Epithelial cell of esophagus (primary cell): ENCODE results near the gene BSND.

- RRBS, result no CpG with 5 or more reads among the region's 26 CpGs
Observed at GRCh38 chr1:53145613-53146600, 3.5 kb upstream of the SLC1A7 start.

- RRBS, result no CpG with 5 or more reads among the region's 9 CpGs
Observed at GRCh38 chr1:53196040-53196471, 568 bp upstream of the CPT2 start.

GRCh38 chr1:53327160-53327561 is 709 bp downstream of the LRP8 start:
- RRBS, result 2% methylated on average over 10 of the region's 39 CpGs

DNA sequence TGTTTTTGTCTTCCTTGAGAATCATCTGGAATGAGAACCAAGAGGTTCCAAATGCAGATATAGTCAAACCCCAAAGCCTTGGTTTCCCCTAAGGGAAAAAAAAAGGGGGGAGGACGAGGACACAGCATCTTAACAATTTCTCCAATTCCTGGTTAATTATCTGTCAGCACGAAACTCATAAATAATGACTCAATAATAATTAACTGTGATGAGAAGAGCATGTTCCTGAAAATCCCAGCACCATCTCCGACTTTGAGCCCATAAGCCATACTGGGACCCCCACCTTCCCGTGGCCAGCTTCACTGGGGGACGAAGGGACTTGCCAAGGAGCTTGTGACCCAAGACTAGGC is 2.1 kb downstream of the GLIS1 start:
- RRBS, result no CpG with 5 or more reads among the region's 5 CpGs

DNA sequence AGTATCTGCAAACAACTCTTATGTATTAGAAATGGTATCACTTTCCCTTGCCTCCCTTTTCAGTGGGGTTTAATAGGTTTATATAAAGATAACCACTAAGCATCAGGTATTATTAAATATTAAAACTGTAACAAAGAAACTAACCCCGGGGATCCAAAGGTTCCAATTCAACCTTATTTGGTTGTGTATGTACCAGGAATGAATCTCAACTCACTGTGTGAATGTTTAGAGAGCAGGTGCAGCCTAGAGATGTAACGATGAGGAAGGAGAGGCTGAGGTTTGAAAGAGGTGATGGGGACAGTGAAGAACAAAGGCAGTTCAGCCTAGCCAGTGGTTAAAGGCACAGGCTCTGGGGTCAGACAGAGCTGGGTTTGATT is 579 bp downstream of the YIPF1 start:
- RRBS, result no CpG with 5 or more reads among the region's 2 CpGs

- RRBS, result no CpG with 5 or more reads among the region's 11 CpGs
Observed at GRCh38 chr1:54204831-54205458, 5.0 kb downstream of the MRPL37 start.

DNA sequence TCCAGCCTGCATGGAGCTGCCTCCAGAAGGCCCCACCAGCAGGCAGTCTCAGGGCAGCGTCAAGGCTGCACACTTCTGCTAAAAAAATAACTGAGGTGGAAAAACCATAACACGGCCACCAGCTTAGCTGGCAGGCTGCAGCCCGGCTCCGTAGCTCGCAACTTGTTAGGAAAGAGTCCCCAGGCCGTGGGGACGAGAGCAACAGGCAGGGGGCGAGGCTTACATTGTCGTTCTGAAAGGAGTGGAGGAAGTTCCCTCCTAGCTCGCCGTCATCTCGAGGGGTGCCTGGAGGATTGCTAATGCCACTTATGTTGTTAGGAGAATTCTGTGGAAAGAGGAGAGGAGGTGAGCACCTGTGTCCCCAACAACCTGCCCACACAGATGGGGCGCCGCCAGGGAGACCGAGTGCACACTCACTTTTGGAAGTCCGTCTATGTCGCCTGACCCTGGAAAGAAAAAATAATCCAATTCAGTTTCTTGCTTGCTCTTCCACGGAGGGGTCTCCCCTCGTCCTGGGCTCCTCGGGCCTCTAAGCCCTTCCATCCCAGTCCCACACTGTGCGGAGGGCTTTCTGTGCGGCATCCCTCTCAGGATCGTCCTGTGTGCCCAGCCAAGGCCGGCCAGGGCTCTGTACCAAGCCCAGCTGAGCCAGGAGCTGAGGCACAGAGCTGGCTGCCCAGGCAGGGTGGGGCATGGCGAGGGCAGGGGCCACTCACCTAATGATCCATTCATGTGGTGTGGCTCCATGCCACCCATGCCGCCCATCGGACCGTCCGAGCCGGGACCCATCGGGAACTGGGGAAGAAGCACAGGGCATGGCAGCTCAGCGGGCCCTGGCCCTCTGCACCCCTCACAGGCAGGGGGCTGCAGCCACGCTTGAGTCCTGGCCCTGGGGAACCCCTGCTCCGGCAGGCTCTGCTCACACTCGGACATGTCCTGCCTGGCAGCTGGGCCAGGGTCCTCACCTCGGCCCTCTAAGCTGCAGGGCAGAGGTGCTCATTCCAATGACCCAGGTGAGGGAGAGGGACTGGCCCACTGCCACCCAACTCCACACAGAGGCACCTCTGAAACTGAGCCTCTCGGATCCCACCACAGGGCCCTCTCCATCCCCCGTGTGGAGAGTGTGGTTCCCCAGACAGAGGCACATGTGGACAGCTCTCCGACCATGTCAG is 28.5 kb downstream of the MRPL37 start:
- RRBS, result no CpG with 5 or more reads among the region's 39 CpGs

- RRBS, result no CpG with 5 or more reads among the region's 20 CpGs
Observed at GRCh38 chr1:54332719-54333498, 132.9 kb downstream of the MRPL37 start.

DNA sequence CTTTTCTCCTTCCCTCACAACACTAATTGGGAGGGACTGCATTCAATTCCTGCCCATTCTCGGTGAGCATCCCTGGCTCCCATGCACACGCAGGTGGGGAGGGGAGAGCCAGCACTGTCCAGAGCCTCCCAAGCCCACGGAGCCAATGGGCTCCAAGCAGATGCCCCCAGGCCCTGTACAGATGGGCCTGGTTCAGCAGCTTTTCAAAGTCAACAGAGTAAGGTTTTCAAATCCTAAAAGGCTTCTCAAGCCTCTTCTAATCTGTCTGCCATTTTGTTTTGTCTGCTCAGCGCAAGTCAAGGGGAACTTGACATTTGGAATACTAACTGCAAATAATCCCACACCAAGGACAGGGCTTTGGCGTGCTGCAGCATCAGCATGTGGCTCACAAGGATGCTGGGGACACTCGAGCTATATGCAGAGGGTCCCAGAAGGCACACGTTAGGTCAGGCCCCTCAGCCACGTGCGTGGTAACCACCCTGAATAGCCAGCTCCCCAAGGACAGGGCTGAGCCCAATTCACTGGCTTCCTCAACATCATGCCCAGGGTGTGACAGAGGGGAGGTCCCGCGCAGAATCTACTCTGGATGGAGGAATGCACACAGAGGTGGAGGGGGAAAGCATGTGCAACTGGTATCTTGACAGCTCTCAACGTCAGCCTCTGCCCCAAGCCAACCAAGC is 136.6 kb downstream of the MRPL37 start:
- RRBS, result no CpG with 5 or more reads among the region's 12 CpGs

GRCh38 chr1:54354368-54354697 is 154.4 kb downstream of the MRPL37 start:
- RRBS, result no CpG with 5 or more reads among the region's 8 CpGs

DNA sequence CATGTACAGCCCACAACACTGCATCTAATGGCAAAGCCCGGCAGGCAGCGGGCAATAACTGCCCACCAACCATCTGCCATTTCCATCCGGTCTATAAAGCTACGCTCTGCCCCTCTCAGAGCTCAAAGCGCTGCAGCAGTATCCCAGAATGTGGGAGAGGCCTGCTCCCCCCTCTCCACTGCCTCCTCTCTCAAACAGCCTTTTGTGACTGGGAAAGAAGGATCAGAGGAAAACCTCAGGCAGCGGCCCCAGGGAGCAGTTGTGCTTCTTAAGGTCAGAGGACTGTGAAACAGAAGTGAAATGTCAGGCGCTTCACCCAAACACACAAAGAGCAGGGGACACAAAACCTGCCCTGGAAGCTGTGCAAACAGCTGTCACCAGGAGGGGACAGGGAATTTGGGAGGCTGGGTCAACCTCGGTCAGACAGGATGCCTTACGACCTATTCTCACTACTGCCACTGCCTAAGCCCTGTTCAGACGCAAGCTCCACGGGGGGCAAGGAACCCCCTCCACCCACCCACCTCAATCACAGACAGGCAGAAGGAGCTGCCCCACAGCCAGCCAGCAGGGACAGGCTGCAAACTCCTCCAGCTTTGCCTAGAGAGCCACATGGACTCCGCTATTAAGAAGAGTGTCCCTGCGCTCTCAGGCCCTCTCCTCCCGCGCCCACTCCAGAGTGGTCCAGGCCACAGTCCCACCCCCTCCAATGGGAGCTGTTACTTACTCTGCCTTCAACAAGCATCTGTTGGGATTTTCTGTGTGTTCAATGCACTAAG is 156.5 kb upstream of the ACOT11 start:
- RRBS, result 100% methylated on average over 1 of the region's 15 CpGs

- RRBS, result no CpG with 5 or more reads among the region's 5 CpGs
Observed at GRCh38 chr1:54392521-54393183, 155.4 kb upstream of the ACOT11 start.

- RRBS, result 5% methylated on average over 23 of the region's 47 CpGs
Observed at GRCh38 chr1:54474593-54475225, 73.3 kb upstream of the ACOT11 start.

DNA sequence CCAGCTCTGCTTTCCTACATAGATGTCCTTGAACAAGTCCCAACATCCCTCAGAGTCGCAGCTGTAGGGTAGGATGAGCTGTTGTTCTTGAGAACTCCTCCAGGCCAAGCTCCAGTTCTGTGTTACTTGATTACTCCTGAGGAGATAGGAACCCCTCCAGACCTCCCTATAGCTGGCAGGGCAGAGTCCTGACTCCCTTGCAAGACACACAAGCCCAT is 68.6 kb upstream of the ACOT11 start:
- RRBS, result no CpG with 5 or more reads among the region's 1 CpG

GRCh38 chr1:54488786-54489096 is 59.3 kb upstream of the ACOT11 start:
- RRBS, result no CpG with 5 or more reads among the region's 12 CpGs

- RRBS, result no CpG with 5 or more reads among the region's 24 CpGs
Observed at GRCh38 chr1:54763900-54764387, 379 bp downstream of the PARS2 start.

- RRBS, result no CpG with 5 or more reads among the region's 5 CpGs
Observed at GRCh38 chr1:54847351-54848484, 39.3 kb downstream of the DHCR24 start.

- RRBS, result no CpG with 5 or more reads among the region's 17 CpGs
Observed at GRCh38 chr1:54851152-54852079, 35.6 kb downstream of the DHCR24 start.

DNA sequence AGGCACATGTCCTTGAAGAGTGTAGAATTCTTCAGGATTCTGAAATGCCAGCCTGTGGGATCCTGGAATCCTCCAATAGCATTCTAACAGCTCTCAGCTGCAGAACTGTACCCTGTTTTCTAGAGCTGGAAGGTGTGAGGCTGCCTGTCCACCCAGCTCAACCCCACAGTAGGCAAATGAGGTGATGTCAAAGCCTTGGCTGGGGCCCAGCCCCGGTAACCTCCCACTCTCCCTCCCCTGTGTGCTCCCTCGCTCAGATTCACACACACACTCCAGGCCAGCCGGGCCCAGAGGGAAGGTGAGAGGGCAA is at the start of gene BSND:
Gene BSND (plus strand): TSS at position 290 of the 310 bp plus-strand sequence.
- RRBS, result 22% methylated on average over 3 of the region's 3 CpGs

DNA sequence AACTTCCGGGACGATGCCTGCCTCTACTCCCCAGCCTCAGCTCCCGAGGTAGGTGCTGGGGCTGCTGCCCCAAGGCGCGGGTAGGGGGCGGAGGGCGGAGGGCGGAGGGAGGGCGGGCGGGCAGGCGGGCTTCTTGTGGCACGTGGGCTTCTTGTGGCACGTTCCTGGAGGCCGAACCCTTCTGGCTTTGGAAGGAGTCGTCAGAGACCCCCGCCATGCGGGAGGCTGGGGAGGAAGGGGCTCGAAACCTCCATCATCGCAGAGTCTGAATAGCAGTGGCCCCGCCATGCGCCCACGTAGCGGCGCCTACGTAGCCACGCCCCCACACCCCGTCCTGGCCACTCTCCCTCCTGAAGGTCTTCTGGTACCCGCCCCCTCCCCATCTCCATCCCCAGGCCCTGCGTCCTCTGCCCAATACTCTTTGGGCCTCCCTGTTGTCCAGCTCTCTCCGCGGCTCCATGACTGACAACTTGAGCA is 16.8 kb downstream of the PCSK9 start:
- RRBS, result no CpG with 5 or more reads among the region's 31 CpGs